Thoracic aorta (tissue), 1 donor: ENCODE measurements around the gene B4GALNT4.

DNA sequence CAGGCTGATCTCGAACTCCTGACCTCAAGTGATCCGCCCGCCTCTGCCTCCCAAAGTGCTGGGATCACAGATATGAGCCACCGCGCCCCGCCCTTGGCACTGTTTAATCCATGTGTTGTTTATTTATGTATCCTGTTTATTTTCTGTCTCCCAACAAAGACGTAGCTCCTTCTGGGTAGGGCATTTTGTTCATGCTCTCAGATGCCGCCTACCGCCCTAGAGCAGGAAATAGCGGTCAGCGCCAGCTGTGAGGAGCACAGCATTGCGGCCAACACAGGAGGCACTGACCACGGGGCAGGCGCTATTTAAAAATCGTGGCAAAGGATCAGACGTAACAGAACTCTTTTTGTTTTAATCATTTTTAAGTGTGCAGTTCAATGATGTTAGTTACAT, 9.5 kb upstream of the NLRP6 start:
- RAMPAGE, long total RNA, result no peak

- RAMPAGE, long total RNA, result no peak
These were observed 2.7 kb downstream of the PGGHG start for GRCh38 chr11:291402-292170.

DNA sequence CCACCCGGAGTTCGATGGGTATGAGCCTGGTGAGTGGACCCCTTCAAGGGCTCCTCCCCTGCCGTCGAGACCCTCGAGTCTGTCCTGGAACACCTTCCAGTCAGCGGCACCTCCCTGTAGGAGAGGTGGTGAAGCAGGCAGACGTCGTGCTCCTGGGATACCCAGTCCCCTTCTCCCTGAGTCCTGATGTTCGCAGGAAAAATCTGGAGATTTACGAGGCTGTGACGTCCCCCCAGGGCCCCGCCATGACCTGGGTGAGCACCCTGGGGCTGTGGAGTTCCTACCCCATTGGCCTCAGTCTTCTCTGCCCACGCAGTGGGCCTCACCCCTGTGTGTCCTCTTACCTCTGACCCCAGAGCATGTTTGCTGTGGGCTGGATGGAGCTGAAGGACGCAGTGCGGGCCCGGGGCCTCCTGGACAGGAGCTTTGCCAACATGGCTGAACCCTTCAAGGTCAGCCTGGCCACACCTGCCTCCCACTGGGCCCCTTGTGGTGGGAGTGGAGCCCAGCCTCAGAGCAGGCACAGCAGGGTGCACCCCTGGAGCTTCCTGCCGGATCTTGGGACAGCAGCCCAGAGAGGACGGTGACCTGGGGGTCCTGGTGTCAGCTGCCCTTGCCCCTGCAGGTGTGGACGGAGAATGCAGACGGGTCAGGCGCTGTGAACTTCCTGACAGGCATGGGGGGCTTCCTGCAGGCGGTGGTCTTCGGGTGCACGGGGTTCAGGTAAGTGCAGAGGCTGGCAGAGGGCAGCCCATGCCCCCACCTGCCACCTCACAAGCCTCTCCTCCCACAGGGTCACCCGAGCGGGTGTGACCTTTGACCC, 4.8 kb downstream of the PGGHG start:
- RAMPAGE, long total RNA, result no peak

- RAMPAGE, long total RNA, result no peak
These were observed 1.6 kb upstream of the IFITM1 start for GRCh38 chr11:311695-313119.

DNA sequence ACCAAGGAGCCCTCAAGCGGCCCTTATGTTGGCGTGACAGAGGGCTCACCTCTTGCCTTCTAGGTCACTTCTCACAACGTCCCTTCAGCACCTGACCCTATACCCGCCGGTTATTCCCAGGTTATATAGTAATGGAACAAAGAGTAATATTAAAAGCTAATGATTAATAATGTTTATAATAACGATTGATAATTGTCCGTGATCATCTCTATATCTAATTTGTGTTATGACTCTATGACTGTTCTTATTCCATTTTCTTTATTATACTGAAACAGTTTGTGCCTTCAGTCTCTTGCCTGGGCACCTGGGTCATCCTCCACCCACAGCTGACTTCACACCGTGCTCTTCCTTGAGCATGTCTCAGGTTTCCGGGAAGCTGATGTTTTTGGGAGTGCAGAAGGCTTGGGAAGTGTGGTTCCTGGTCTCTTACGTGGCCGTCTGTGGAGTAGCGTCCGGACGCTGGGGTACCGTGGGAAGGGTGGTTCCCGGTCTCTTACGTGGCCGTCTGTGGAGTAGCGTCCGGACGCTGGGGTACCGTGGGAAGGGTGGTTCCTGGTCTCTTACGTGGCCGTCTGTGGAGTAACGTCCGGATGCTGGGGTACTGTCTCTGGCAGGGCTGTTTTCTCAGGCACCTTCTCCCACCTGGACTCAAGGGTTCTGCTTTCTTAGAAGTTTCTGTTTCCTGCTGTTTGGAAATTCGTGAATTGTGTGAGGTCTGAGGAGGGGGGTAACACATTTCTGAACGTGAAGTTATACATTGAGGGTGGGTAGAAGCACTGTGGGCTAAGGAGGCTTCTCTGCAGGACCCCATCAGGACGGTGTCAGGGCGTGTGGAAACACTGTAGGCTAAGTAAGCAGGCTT, 5.0 kb upstream of the IFITM3 start:
- RAMPAGE, long total RNA, result no peak

DNA sequence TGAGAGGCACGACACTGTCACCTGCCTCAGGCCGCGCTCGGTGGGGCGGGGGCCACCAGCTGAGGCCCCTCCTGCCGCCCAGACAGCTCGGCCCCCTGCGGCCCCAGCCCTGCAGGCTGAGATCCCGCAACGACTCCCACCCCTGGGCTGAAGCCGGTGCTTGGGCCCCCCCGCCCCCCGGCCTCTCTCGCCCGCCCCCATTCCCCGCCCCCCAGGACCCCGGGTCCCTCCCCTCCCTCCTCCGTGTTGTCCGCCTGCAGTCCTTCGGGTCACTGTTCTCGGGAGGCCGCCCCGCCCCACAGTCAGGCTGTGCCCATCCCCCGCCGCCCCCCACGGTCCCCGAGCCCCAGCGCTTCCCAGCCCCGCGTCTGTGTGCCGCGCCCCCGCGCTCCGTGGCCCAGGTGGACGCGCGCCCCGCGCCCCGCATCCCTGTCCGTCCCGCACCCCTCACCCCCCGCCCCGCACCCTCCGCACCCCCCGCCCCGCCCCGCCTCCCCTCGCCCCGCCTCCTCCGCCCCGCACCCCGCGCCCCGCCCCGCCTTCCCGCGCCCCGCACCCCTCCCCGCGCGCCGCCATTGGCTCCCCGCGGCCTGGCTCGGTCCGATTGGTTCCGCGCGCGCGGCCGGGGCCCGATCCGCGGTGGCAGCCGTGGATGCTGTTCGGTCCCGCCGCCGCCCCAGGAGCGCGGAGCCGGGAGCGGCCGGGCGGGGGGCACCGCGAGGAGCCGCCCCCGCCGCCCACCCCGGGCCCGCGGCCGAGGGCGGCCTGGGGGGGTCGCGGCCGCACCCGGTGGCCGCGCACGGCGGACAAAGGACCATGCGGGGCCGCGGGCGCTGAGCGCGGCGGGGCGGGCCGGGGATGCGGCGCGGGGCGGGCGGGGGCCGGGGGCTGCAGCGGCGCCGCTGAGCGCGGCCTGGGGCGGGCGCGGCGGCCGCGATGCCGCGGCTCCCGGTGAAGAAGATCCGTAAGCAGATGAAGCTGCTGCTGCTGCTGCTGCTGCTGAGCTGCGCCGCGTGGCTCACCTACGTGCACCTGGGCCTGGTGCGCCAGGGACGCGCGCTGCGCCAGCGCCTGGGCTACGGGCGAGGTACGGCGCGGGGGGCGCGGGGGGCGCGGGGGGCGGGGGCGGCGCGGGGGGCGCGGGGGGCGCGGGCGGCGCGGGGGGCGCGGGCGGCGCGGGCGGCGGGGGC, at the start of gene B4GALNT4:
B4GALNT4 (plus strand) TSS at position 632 of the 1,190 bp plus-strand sequence.
- RAMPAGE, long total RNA, result no peak

GRCh38 chr11:441574-441816, 316 bp downstream of the ANO9 start:
- RAMPAGE, long total RNA, result no peak

- RAMPAGE, long total RNA, result no peak
These were observed 16.3 kb downstream of the RNH1 start for GRCh38 chr11:490725-491133.

- RAMPAGE, long total RNA, result no peak
These were observed 430 bp downstream of the LMNTD2 start for GRCh38 chr11:560043-560572.

DNA sequence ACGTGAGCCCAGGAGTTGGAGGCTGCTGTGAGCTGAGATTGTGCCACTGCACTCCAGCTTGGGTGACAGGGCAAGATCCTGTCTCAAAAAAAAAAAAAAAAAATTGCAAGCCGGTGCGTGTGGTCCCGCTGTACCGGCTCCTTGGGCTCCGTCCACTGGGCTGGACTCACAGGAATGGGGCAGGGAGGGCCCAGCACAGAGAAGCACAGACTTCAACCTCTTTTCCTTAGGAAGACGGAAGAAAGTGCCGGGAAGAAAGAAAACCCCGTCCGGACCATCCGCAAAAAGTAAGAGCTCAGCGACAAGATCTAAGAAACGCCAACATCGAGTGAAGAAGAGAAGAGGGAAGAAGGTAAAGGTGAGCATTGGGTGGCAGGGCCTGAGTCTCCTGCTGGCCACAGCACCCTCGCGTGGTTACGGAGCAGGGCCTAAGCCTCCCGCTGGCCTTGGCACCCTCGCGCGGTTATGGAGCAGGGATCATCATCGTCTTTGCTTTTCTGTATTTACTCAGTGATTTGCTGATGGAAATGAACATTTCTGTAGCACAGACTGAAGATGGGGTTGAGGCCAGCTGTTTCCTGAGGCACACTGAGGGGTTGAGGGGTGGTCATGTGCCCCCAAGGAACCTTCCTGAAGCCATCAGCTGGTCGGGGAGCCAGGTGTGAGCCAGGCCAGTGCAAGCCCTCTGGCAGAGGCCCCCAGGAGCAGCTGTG, 14.2 kb downstream of the IRF7 start:
- RAMPAGE, long total RNA, result no peak

GRCh38 chr11:607146-607640, 8.6 kb downstream of the IRF7 start:
- RAMPAGE, long total RNA, result no peak

DNA sequence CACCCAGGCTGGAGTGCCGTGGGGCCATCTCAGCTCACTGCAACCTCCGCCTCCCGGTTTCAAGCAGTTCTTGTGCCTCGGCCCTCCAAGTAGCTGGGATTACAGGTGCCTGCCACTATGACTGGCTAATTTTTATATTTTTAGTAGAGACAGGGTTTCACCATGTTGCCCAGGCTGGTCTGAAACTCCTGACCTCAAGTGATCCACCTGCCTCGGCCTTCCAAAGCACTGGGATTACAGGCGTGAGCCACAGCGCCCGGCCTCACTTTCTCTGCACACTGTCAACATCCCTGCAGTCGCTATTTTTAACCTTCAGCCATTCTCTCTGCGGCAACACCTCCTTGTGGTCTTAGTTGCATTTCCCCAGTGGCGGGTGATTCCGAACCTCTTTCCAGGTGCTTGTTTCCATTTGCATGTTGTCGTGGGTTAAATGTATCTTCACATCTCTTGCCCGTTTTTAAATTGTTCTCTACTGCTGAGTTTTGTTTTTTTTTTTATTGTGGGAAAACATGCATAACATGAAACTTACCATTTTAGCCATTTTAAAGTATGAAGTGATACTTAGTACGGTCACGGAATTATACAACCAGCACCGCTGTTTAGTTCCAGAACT, 2.2 kb upstream of the SCT start:
- RAMPAGE, long total RNA, result no peak

- RAMPAGE, long total RNA, result no peak
These were observed 9.2 kb downstream of the DRD4 start for GRCh38 chr11:646164-646751.

GRCh38 chr11:653575-654307, 16.7 kb downstream of the DRD4 start:
- RAMPAGE, long total RNA, result no peak

- RAMPAGE, long total RNA, result no peak
These were observed 2.3 kb downstream of the TMEM80 start for GRCh38 chr11:697742-698484.

DNA sequence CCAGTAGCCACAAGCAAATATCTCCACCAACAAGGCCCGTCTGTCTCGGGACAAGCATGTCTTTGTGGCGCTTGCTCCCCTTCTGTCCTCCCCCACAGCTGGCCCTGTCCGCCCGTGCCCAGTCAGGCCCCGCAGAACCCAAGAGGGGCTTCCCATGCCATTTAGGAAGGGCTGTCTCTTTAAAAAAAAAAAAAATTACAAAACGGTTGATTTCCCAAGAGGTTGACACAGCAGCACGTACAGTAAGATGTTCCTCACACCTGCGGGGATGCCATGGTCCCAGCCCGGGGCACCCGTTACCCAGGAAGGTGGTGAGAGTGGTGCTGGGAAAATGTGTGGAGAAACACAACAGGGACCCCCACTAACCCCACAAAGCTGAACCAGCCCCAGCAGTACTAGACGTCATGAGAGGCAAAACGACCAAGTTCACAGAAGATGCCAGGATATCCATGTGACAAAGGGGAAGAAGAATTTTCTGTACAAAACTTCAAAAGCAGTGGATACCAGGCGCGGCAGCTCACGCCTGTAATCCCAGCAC, 17.5 kb upstream of the TALDO1 start:
- RAMPAGE, long total RNA, result no peak

DNA sequence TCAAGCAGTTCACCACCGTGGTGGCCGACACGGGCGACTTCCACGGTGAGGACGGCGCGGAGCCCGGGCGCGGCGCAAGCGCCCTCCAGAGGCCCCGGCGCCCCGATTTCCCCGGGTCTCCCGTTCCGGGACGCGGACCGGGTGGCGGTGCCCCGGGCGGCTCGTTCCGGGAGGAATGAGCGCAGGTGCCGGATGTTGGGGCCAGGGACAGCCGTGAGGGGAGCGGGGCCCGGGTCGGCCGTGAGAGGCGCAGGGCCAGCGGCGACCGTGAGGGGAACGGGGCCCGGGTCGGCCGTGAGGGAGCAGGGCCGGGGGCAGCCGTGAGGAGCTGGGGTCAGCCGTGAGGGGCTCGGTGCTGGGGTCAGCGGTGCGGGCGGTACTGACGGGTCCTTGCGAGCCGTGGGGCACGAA, 275 bp downstream of the TALDO1 start:
- RAMPAGE, long total RNA, result no peak

DNA sequence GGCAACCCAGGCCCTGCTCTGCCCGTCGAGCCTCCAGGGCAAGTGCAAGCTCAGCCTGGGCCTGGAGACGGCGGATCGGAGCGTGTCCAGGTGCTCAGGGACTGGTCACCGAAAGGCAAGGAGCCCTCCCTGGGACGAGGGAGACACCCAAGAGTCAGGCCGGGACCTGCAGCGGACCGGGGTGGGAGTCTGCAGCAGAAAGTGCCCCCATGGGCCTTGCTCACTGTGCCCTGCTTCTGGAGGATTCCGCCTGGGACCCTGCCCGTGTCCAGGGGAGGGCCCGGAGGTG, 5.1 kb upstream of the GATD1 start:
- RAMPAGE, long total RNA, result no peak

DNA sequence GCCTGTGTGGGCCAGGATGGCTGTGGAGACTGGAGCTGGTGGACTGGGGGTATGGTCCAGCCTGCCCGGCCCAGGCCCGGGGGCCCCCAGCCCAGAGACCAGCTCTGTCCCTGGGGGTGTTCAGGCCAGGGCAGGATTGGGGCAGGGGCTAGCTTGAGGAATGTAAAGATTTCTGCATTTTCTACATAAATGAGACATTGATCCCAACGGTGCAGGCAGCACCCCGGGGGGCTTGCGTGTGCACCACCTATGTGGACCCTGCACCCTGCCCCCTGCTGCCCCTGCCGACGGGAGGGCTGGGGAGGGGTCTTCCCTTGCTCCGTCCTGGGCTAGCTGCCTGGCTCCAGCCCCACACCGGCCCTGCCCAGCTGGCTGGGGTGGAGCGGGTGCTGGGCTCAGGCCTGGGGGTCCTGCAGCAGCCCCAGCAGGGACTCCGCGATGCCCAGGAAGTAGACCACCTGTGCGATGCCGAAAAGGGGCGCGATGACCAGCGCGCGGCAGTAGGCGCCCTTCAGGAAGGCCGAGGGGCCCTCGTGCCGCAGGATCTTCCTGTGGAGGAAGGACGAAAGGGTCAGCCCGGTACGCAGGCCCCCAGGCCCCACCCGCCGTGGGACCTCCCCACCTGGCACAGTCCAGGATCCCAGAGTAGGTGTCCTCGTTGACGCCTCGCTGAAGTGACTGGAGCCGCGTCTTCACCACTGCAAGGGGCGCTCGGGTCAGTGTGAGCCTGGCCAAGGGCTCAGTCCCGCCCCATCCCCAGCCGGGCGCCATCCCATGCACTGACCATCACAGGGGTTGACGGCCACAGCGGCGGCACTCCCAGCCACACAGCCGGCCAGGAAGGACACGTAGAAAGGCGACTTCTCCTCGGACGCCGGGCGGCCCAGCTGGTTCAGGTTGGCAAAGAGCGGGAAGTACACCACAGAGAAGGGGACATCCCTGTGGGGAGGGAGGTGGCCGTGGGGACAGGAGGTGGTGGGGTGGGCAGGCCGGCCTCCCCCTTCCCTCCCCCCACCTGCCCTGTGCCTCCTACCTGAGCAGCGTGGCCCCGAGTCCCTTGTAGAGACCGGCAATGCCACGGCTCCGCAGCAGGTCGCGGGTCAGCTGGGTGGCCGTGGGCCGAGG, 2.0 kb upstream of the CEND1 start:
- RAMPAGE, long total RNA, result no peak

- RAMPAGE, long total RNA, result no peak
These were observed 854 bp downstream of the SLC25A22 start for GRCh38 chr11:797035-797818.